GM06990 (cell line): Measurements from ENCODE around the genes CIRBP, DAZAP1, C19orf25 and MEX3D.

- RRBS: 38% methylated on average over 36 of the region's 72 CpGs
Measured at GRCh38 chr19:995916-996997, 4.0 kb upstream of the GRIN3B start.

- RRBS: no CpG with 5 or more reads among the region's 29 CpGs
Measured at GRCh38 chr19:1021451-1021975, 590 bp upstream of the TMEM259 start.

DNA sequence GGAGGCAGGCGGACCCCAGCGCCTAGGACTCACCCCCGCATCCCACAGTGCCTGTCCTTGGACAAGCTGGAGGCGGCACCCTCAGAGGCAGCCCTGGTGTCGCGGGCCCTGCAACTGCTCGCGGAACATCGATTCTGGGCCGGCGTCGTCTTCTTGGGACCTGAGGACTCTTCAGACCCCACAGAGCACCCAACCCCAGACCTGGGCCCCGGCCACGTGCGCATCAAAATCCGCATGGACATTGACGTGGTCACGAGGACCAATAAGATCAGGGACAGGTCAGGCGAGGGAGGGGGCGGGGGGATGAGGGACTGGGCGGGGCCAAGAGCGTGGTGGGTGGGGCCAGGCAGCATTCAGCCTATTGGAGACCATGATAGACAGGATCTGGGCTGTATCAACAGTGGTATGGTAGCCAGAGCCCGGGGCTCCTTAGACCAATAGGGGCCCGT is 5.1 kb downstream of the ABCA7 start:
- RRBS: 98% methylated on average over 4 of the region's 24 CpGs

DNA sequence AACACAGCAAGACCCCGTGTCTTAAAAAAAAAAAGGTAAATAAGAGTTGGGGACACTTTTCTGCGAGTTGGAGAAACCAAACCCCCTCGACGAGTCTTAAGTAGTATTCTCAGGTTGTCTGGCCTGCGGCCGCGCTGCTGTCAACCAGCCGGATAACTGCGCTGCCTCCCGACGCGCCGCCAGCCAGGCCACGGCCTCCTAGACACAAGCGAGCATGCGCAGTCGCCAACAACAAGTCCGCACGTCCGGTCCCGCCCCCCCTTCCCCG is 262 bp upstream of the GPX4 start:
- RRBS: 5% methylated on average over 11 of the region's 22 CpGs

- RRBS: 100% methylated on average over 1 of the region's 30 CpGs
Measured at GRCh38 chr19:1114097-1114623, 10.4 kb downstream of the GPX4 start.

DNA sequence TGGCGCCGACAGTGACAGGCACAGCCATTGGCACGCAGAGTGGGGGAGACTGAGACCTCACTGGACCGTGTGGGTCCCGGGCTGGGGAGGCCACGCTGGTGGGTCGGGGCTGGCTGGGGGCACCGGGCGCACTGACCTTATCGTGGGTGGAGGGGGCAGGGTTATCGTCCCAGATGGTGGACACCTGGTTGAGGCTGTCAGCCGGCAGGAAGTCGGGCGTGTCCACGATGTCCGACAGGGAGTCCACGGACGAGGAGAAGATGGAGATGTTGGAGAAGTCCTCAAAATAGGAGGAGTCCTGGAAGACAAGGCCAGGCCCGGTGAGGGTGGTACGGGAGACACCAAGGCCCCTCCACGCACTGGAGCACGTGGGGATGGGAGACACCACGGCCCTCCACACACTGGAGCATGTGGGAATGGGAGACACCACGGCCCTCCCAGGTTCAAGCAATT is 23.7 kb downstream of the GPX4 start:
- RRBS: 95% methylated on average over 11 of the region's 24 CpGs

DNA sequence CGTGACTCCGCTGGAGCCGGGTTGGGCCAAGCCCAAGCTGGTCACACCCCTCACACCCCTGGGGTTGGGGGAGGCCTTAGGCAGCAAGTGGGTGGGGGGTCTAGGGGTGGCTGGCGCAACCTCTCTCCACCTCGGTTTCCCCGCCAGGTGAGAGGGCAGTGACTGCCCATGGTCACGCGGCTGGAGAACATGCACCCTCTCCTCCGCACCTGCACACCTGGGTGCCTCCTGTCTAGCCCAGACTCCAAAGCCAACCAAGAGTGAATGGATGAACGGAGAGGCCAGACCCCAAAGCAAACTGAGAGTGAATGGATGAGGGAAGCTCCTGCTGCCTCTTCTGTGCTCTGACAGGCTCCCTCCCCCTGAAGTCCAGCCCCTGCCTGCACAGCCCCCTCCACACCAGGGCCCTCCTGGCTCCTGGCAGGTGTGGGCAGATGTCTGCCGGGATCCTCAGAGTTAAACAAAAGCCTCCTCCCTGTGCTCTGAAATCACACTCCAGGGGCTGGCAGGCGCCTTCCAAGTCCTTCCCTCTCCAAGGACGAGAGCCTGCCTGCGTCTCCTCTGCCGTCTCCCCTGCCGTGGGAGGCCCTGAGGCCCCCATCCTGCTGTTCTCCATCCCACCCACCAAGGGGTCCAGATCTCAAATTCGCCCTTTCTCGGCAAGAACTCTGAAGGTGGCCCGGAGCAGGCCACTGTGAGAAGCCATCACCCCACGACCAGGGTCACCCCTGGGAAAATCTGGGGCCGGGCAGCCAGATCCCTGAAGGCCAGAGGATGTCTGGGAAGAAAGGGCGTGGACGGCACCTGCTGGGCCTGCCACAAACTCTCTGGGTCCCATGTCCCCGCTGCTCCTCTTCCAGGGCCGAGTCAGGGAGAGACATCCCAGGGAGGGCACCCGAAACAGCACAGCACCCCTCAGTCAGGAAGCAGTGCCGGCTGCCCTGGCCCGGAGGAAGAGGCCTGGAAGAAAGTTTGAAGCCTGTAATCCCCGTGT is 2.1 kb downstream of the SBNO2 start:
- RRBS: 74% methylated on average over 3 of the region's 29 CpGs

DNA sequence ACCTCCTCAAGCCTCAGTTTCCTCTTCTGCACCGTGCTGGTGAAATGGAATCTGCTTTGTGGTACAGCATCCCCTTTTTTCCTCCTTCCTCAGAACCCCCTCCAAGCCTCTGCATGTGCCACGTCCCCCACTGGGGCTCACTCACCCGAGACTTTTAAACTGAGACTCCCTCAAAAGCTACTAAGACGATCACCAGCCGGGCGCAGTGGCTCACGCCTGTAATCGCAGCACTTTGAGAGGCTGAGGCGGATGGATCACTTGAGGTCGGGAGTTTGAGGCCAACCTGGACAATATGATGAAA is 349 bp upstream of the SBNO2 start:
- RRBS: no CpG with 5 or more reads among the region's 10 CpGs

- RRBS: no CpG with 5 or more reads among the region's 13 CpGs
Measured at GRCh38 chr19:1203223-1203787, 2.3 kb upstream of the STK11 start.

DNA sequence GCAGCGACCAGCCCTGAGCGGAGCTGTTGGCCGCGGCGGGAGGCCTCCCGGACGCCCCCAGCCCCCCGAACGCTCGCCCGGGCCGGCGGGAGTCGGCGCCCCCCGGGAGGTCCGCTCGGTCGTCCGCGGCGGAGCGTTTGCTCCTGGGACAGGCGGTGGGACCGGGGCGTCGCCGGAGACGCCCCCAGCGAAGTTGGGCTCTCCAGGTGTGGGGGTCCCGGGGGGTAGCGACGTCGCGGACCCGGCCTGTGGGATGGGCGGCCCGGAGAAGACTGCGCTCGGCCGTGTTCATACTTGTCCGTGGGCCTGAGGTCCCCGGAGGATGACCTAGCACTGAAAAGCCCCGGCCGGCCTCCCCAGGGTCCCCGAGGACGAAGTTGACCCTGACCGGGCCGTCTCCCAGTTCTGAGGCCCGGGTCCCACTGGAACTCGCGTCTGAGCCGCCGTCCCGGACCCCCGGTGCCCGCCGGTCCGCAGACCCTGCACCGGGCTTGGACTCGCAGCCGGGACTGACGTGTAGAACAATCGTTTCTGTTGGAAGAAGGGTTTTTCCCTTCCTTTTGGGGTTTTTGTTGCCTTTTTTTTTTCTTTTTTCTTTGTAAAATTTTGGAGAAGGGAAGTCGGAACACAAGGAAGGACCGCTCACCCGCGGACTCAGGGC is 773 bp downstream of the STK11 start:
- RRBS: 4% methylated on average over 29 of the region's 68 CpGs

DNA sequence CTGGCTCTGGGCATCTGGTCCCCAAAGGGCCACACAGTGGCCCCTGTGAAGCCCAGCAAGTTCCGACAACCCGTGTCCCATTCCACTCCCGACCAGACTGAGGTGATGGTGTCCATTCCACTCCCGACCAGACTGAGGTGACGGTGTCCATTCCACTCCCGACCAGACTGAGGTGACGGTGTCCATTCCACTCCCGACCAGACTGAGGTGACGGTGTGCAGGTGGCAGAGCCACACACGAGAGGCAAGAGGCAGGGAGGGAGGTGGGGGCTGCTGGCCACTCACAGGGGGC is 2.1 kb upstream of the MIDN start:
- RRBS: no CpG with 5 or more reads among the region's 10 CpGs

- RRBS: 3% methylated on average over 8 of the region's 23 CpGs
Measured at GRCh38 chr19:1269284-1269474, at the start of gene CIRBP. Gene CIRBP, plus strand, starts transcription at chr19:1269332.

DNA sequence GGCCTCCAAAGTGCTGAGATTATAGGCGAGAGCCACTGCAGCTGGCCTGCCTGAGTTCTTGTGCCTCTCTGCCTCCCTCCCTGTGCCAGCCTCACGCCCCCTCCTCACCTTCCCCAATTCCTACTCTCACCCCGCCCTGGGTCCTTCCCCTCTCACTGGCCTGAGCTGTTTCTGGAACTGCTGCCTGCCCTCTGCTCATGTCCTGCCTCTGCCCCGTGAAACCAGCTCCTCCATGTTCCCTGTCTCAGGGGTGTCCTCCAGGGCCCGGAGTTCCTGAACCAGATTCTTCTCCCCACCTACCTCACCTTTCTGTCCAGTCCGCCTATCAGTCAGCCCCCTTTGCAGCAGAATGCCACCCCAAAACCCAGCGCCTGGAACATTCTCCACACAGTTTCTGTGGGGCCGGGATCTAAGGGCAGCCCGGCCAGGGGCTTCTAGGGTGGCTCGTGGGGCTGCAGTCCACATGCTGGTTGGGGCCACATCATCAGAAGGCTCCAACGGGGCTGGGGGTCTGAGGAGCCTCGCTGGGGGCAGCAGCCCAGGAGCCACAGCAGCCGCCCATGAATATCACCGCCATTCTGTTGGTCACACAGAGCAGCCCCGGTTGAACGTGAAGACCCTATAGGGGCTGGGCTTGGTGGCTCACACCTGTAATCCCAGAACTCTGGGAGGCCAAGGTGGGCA is 3.1 kb upstream of the NDUFS7 start:
- RRBS: no CpG with 5 or more reads among the region's 16 CpGs

DNA sequence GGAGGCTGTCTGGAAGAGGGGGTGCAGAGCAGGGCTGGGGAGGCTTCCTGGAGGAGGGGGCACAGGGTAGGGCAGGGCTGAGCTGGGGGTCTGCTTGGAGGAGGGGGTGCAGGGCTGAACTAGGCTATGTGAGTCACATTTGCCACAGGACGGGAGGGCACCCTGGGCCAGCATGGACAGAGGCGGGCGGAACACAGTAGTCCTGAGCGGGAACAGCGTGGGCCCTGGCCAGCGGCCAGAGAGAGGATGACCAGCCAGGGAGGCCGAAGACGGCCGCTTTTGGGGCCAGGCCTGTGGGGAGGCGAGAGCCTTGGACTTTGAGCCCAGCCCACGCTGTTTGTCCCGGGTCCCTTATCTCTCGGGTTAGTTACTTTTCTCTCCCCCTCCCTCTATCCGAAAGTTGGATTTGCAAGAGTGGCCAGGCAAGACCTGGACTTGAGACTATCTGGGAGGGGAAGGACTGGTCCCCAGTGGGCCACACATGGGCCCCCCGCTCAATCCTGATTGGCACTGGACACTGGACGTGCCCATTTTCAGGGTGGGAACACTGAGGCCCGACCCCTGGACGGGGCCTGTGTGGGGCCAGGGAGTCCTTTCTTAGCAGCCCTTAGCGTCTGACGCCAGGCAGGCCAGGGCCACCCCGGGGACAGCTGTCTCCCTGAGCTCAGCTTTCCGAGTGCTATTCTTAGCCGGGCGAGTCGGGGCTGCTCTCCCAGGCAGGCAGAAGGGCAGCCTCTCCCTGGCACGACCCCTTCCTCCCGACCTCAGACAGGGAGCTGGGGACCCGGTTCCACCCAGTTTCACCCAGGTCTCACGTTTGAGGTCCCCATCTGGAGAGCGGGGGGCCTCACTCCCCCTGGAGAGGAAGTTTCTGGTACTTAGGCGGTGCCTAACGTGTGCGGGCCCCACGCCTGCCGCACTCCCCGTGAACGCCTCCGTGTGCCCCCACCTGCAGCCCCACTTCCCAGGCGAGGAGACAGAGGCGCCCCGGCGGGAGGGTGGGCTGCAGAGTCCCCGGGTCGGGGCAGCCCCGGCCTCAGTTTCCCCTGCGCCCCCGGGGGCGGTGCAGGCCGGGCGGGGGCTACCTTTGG is 786 bp downstream of the GAMT start:
- RRBS: 11% methylated on average over 11 of the region's 50 CpGs

DNA sequence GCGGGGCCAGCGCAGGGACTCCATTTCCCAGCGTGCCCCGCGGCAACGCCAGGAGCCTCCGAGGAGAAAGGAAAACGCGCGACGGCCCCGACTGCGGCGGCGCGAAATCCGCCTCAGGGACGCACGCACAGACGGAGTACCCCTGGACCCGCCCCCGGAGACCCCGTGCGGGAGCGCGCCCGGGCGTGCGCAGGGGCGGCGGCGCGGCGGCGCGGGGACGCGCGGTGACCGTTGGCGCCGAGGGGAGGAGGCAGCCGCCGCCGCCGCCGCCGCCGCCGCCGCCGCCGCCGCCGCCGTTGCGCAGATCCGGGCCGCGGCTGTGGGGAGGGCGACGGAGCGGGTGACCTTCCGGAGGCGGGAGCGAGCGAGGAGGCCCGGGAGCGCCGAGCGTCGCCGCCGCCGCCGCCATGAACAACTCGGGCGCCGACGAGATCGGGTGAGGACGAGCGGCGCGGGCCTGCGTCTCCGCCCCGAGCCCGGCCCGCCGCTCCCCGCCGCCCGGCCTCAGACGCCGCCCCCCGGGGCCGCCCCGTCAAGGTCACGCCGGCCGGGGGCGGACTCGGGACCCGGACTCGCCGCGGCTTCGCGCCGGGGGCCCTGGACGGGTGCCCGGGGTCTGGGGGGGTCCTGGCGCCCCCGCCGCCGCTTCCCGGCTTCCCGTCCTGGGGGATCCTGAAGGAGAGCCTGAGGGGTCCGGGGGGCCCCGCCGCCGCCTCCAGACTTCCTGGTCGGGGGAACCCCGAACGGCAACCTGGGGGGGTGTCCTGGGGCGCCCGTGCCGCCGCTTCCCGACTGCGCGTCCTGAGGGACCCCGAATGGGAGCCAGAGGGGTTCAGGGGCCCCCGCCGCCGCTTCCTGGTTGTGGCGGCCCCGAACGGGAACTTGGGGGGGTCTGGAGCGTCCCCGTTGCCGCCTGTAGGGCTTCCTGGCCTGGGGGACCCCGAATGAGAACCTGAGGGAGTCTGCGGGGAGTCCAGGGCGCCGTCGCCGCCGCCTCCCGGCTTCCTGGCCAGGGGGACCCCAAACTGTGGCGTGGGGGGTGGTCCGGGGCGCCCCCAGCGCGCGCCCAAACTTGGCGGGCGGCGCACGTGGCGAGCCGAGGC is at the start of gene DAZAP1:
Gene DAZAP1, plus strand, starts transcription at position 220 of the 1,103 bp plus-strand sequence.
- RRBS: 3% methylated on average over 43 of the region's 163 CpGs

DNA sequence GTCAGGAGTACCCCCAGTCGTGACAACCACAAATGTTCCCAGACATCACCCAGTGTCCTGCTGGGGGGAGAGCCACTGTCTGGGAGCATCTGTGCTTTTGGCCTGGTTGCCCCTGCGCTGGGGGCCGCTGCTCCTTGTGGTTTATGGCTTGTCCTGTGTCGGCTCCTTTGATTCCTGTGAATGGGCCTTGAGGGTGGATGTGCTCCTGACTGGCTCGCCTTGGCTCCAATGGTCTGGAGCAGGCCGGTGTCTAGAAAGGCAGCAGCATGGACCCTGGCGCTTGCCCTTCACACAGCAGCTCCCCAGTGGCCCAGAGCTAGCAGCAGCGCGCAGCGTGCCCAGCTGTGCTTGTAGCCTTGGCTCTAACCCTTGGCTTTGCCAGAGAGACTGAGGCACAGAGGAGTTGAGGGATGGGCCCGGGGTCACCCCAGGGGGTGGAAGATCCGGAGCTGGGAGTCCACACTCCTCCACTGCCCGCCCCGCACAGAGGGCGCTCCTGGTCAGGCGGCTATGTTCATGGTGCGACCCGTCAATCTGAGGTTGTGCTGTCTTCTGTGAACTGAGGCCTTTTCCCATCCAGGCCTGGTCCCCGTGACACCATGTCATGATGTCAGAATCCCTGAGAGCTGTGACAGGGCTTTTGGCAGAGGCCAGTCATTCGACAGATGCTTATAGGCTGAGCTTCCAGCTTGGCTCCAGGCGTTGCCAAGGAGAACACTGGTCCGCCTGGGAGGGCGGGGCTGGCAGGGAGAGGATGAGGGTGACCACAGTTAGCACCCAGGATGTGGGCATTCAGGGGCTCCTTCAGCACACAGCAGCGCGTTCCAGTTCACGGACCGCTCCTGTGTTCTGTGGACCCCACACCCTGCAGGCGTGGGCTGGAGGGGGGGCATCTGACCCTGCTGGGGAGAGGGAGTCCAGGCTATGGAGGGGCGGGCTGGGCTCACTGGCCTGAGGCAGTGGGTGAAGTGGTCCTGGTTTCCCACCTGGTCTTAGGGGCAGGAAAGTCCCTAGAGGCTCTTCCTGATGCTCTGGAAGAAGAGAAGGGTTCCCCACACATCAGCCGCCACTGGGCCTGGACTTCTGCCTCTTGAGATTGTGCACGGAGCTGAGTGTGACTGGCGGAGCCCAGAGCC is 4.3 kb downstream of the DAZAP1 start:
- RRBS: no CpG with 5 or more reads among the region's 32 CpGs

DNA sequence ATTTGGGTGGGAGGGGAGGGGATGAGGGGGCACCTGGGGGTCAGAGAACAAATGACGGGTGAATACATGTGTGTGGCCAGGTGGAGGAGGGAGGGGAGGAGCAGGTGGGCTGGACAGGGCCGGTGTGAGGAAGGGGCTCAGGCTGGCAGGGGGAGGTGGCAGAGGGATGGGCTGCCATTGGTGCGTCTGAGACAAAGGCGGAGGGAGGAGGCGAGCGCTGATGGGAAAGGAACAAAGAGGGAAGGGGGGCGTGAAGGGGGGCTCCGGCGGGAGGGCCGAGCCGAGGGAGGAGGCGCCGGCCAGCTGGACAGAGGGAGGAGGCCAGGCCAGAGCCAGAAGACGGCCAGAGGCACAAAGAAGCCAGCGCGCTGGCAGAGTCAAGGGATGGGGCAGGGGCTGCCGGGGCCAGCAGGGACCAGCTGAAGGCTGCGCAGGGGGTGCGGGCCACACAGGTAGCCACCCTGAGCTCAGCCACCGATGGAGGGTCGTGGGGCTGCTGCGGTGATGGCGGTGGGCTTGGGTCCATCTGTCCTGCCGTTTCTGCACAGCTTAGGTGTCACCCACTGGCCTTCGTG is 2.0 kb downstream of the APC2 start:
- RRBS: 6% methylated on average over 1 of the region's 25 CpGs

DNA sequence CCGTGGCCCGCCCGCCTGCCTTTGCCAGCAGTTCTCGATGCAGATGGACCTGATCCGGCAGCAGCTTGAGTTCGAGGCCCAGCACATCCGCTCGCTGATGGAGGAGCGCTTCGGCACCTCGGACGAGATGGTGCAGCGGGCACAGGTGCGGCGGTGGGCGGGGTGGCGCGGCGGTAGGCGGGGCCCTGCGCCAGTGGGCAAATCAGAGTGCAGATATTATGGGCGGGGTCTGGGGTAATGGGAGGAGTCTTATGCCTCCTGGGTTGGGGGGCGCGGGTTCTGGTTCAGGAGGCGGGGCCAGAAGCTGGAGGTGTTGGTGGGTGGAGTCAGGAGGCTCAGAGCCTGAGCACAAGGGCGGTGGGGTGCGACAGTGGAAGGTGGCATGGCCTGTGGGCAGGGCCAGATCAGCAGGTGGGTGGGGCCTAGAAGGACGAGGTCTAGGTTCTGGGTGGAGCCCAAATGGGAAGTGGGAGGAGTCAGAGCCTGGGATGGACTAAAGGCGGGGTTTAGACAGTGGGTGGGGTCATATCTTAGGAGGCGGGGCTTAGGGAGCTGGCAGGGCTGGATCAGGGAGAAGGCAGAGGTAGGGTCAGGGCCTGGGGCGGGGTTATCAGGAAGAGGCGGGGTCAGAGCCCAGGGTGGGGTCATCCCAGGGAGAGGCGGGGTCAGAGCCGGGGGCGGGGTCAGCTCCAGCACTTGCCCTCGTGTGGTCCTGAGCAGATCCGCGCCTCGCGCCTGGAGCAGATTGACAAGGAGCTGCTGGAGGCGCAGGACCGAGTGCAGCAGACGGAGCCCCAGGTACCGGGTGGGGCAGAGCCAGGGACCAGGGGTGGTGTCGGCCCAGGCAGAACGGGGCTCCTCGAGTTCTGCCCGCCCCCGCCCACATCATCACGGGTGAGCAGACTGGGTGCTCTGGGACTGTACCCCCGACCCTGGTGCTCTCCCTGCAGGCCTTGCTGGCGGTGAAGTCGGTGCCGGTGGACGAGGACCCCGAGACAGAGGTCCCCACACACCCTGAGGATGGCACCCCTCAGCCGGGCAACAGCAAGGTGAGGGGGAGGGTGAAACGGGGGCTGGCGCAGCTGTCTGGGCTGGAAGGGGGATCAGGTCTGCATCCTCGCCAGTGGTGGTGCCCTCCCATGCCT is 5.8 kb downstream of the APC2 start:
- RRBS: 17% methylated on average over 9 of the region's 60 CpGs

- RRBS: 3% methylated on average over 24 of the region's 60 CpGs
Measured at GRCh38 chr19:1479088-1479848, at the start of gene C19orf25. Gene C19orf25, minus strand, starts transcription at chr19:1479215.

- RRBS: 4% methylated on average over 66 of the region's 175 CpGs
Measured at GRCh38 chr19:1567724-1568783, at the start of gene MEX3D. Gene MEX3D, minus strand, starts transcription at chr19:1568325.